Smooth muscle cell (in vitro differentiated cells): Measurements from ENCODE around the genes BCL2A1, MEX3B and GOLGA6L10.

- RAMPAGE, long total RNA = no peak
Observed at GRCh38 chr15:78909855-78910426, 34.9 kb downstream of the CTSH start.

DNA sequence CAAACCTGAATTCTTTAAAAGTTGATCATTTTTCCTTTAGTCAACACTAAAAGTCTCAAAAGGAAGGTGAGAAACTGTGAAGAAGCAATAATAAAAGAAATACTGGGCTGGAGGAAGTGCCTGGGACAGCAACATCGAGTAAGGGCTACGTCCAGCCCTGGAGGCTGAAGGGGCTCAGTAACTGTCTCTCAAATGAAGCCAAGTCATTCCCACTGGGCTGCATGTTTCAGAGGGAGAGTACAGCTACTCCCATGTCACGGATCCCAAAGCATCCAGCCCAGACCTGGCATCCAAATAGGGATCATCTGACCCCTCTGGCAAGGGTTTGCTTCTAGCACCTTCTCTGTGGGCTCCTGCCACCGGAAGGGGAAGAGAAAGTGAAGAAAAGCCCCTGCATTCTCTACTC, 64.4 kb upstream of the CTSH start:
- RAMPAGE, long total RNA = no peak

GRCh38 chr15:79136532-79136731, 45.9 kb upstream of the RASGRF1 start:
- RAMPAGE, long total RNA = no peak

DNA sequence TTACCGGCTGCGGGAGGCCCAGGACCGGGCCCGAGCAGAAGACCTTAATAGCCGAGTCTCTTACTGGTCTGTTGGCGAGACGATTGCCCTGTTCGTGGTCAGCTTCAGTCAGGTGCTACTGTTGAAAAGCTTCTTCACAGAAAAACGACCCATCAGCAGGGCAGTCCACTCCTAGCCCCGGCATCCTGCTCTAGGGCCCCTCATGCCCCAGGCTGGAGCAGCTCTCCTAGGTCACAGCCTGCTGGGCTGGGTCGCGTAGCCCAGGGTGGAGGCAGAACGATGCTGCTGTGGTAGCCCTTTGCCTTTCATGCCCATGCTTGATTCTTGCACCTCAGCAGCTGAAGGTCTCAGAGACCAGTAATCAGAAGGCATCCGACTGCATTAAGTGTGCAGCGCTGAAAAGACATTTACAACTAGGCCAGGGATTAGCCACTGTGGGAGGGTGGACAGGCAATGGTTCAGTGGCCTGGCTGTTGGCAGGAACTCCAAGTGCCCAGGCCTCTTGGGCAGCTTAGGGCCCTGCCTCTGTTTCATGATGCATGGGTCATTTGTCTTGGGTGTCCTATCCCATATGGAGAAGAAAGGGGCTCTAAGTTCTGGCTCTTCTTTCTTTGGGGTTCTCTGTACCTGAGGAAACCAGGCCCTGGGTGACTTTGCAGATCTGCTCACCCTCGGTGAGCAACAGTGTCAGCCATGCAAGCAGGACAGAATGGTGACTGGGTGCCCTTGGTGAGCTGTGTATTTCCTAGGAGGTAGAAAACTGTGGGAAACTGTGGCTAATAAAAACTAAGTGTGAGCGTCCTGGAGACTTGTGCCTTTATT, 11.3 kb downstream of the TMED3 start:
- RAMPAGE, long total RNA = no peak

- RAMPAGE, long total RNA = start-site peak on the minus strand at chr15:79971159-79971211, 67 and 17 reads in 2 replicates
Observed at GRCh38 chr15:79970660-79971620, at the start of gene BCL2A1. TSS of gene BCL2A1 (minus strand) at chr15:79971196.

DNA sequence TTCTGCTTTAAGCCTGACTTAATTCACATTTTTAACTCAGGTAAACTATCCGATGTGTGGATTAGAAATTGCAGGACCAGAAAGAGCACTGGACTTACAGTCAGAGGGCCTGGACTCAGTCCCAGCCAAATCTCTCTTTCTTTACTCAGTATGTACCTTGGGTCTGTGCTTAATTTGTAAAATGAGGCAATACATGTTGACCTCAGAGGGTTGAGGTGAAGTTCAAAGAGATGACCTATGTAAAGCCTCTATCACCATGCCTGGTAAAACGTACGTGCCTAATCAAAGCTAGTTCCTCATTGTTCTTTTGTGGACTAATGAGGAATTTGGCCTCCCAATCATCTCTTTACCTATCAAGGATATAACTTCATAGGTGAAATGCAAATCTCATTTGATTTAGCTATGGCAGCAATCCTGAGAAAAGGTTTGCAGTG, 1.9 kb upstream of the BCL2A1 start:
- RAMPAGE, long total RNA = no peak

DNA sequence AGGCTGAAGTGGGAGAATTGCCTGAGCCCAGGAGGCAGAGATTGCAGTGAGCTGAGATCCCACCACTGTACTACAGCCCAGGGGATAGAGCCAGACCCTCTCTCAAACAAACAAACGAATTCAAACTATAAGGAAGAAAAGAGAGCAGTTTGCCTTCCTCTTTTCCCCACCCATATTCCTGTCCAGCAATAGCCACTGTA, 18.4 kb upstream of the ZFAND6 start:
- RAMPAGE, long total RNA = no peak

DNA sequence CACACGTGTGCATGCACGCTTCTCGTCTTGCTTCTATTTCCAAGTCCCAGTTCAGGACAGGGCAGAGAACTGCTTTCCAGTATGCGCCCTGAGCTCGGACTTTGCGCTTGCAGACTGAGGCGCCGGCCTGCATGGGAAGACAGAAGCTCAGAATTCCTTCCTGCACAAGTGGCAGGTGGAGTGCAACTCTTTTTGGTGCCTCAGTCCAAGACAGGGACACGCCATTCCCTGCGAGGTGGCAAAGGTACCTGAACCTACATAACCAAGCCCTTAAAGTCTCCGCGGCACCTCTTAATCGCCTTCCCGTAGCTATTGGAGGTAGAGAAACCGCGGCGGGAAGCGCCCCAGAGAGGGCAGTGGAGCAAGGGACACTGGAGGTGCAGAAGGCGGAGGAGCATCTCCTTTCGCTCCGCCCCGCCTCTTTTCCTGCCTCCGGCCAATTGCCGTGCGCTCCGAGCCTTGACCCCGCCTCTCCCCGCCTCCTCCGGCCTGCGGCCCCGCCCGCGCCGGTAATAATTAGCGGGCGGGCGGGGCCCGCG, 350 bp upstream of the ZFAND6 start:
- RAMPAGE, long total RNA = no peak

GRCh38 chr15:80163044-80163843, 10.4 kb downstream of the FAH start:
- RAMPAGE, long total RNA = no peak

DNA sequence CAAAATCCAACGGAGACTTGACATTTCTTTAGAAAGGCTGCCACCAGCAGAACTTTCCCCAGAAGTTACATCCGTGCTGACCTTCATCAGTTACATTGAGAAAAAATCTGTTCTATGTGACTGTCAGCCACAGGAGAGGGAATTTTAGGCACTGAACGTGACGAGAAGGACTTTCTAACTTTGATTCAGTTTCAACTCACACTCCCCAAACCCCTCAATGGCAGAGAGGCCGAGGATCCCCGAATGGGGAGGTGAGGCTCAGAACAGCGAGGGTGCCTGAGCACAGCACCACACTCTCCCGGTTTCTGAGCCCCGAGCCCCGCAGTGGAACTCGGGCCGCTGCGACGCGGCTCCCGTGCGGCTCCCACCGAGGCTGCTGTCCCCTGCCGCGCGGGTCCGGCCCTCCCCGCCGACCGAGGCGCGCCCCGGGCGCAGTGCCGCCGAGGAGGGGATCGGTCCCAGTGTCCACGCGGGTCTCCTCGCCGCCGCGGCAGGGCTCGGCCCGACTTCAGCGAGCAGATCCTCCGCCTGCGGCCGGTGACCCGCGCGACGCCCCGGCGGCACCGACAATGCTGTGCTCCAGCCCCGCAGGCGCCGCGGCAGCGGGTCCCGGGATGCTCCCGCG, 527 bp downstream of the CTXND1 start:
- RAMPAGE, long total RNA = no peak

GRCh38 chr15:80737616-80738849, 41.1 kb upstream of the CEMIP start:
- RAMPAGE, long total RNA = no peak

DNA sequence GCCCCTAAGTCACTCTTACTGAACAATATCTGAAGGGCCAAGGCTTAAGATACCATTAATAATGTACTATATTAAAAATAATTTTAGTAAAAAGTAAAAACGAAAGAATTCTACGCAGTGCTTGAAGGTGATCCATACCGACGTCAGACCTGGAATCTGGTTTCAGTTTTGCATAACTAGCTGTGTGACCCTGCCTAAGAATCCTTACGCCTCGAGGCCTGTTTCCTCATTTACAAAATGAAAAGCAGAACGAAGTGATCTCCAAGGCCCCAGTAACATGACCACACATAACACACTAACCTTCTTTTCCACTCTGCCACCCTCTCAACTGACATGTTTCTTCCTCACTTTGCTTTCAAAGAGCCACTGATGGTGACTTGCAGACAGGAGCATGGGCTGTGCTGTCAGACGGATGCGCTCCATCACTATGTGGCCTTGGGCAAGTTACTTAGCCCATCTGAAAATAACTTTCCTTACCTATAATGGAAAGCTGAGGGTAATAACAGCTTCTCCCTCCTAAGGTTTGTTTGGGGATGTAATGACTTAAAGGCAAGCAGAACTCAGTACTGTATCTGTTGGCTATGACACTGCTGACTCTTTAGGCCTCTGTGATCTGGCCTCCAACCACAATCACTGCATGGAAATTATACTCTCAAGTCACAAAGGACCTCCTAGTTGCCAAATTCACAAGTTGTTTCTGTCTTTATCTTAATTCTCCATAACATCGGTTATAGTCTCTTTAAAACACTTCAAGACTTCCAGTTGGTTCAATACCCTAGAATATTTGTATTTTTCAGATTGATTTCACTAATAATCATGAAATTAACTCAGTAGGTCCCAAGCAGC, 4.6 kb downstream of the MESD start:
- RAMPAGE, long total RNA = no peak

DNA sequence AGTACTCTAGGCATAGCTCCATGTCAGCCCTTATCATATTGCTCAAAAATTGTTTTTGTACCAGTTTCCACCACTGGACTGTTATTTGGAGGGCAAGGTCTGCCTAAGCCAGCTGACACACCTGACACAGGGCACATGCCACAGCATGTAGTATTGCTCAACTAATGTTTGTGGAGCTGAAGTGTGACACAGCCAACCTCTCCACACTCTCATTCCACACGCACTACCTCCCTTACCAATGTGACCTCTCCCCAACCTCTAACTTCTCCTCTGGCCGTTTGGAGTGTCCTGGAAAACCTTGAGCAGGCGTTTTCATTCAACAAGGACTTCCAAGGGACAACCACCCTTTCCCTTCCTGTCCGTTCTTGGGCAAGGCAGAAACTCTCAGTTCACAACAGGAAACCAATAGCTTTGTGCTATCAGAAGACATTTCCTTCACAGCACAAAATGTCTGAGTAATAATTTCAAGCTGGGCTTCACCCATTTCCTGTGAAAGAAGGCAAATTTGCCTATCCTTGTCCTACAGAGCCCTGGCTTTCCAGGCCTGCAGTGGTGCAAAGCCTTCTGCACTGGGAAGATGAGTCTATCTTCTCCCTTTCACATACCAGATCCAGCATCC, 38.4 kb downstream of the TLNRD1 start:
- RAMPAGE, long total RNA = no peak

DNA sequence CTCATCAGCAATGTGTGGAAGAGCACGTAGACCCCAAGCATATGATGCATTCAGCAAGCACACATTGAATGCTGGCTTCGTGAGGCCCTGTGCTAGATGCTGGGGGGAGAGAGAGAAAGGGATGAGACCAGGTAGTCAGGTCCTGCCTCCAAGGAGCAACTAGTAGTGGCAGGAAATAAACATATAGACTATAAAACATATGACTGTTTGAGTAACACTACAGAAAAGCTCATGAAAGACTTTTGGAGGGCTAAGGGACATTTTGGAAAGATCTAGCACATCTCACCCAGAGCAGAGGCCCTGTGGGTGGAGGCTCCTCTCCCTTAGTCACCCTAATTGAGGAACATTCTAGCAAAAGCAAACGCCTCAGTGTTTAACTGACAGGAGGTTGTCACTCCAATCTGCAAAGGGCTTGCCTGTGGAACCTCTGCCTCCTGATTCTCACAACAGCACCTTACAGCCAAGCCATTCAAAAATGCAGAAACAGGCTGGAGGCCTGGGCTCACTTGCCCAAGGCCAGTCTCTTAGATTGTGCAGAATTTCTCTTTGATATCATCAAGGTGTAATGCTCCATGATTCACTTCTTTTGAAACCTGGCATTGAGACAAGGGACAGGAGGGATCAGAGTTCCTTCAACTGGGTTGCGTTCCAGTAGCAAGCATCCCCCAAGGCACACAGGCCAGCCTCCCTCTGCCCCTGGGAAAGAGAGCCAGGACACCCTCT, 26.1 kb downstream of the STARD5 start:
- RAMPAGE, long total RNA = no peak

DNA sequence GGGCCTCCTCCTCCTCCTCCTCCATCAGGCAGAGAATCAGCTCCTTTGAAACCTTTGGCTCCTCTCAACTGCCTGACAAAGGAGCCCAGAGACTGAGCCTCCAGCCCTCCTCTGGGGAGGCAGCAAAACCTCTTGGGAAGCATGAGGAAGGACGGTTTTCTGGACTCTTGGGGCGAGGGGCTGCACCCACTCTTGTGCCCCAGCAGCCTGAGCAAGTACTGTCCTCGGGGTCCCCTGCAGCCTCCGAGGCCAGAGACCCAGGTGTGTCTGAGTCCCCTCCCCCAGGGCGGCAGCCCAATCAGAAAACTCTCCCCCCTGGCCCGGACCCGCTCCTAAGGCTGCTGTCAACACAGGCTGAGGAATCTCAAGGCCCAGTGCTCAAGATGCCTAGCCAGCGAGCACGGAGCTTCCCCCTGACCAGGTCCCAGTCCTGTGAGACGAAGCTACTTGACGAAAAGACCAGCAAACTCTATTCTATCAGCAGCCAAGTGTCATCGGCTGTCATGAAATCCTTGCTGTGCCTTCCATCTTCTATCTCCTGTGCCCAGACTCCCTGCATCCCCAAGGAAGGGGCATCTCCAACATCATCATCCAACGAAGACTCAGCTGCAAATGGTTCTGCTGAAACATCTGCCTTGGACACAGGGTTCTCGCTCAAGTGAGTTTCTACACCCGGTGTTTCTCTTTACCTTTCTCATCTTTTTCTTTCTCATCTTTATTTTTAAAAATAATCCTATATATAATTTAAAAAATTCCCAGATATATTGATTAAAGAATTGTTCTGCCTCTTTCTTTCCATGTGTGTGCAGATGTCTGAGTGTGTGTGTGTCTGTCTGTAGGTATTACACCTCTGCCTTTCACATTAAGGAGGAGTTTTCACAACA, 23.9 kb downstream of the STARD5 start:
- RAMPAGE, long total RNA = no peak

DNA sequence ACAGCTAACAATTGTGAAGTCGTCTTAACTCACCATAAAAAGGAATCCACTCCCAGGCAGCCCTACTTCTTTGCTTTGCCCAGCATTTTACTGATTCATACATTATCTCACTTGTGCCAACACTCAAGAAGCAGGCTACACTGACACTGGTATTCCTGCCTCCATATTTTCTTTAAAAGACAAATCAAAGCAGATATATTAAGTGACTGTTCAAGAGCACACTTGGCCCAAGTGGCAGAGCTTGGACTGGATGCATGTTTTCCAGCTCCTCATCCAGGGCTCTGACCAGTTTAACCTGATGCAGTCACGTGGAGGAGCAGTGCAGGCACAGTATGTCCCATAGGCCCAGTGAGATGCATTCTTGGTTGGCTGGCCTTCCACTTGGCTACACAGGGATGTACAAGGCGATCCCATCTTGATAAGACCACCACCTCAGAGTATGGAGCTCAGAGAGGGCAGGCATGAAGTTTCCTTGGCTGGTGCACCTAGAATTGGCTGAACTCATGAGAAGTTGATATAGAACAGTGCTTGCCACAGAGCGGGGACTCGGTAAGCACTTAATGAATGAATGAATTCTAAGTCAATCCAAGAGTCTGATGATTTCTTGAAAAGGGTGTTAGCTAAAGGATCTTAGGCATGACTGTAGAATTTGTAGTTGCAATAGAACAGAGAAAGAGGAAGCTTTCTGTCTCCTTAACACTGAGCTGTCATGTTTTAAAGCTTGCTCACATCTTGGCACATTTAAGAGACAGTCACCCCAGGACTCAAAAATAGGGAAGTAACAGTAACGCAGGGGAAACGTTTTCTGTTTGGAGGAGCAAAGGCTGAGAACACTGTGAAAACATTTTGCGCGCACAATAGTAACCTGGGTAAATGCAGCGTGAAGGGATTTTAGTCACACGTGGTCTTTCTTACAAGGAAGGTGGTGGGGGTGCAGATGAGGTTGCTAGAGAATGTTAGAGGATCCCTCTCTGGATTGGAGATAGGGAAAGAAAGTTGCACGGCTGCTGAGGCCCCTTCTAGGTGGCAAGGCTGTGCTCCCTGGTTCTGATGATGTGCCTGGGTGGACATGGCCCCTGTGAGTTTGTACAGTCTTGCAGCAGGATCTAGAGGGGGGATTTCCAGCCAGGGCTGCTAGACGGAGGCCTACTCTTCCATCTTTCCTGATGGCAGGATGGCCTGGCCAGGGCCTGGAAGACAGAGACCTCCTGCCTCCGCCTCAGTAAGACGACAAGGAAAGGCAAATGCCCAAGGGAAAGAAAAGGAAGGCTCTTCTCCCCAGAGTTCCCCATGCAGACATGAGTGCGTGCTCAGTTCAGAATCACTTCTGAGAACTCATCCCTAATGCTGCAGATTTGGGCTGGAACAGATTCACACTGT, 12.2 kb downstream of the STARD5 start:
- RAMPAGE, long total RNA = no peak

DNA sequence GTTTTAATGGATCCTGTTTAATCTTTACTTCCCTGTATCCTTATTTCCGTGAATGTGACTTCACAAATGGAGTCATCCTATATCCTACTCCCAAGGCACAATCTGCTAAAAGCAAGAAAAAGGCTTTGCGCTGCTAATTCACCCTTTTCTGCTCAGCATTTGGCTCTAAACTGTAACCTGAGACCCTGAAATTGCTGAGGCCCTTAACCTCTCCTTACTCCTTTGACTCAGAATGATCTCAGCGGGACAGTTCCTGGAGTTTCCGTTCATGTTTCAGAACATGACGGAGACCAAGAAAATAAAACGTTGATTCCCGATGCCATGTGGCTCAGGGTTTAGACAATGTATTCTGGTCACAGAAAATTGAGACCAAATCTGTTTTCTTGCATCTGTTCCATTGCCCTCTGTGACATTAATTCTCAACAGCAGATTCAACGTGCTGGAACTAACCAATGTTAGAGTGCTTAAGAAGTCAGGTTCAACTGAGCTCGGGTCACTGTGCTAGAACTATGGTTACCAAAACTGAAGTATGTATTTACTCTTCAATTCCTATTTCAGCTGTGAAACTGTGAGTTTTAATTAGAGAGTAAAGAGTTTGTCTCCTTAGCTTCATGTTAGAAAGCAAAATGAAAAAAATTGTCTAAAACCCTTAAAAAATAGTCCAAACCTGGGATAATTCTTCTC, 45.4 kb upstream of the TMC3 start:
- RAMPAGE, long total RNA = no peak

- RAMPAGE, long total RNA = no peak
Observed at GRCh38 chr15:82022129-82022554, 23.7 kb downstream of the MEX3B start.

- RAMPAGE, long total RNA = no peak
Observed at GRCh38 chr15:82045947-82046558, at the start of gene MEX3B. TSS of gene MEX3B (minus strand) at chr15:82046018.

DNA sequence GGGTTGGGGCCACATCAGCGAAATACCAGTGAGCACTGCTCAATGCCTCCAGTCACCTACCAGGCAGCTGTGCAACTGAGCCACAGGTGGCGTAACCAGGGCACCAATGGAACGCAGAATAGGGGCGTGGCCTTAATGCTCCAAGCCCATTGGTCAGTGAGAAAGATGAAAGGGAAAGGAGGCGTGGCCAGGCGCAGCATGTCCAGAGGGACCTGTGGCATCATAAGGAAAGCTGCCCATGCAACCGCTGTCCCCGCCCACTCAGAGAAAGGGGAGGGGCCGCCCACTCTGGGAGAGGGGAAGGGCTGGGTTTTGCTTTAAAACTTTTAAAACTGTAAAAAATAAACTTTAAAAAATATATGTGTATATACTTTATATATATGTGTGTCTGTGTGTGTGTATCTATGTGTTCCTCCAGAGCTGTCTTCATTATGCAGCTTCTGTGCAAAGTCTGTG, at the start of gene GOLGA6L10:
Gene GOLGA6L10, minus strand, starts transcription at position 115 of the 456 bp plus-strand sequence.
- RAMPAGE, long total RNA = no peak